Smooth muscle cell (in vitro differentiated cells): ENCODE results near the genes DUSP13 and VDAC2.

DNA sequence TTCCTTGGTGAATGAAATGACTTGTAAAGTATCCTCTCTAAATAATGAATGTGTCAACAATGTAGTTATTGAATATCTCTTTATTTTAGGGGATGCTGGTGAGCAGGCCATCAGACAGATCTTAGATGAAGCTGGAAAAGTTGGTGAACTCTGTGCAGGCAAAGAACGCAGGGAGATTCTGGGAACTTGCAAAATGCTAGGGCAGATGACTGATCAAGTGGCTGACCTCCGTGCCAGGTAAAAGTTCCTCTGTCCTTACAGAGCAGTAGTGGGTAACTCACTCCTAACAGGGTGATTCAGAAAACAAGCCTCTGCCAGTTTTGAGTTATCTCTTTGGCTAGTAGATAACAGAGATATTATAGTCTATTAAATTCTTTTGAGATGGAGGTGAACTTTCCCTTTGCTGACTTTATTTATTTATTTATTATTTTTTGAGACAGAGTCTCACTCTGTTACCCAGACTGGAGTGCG is 67.3 kb downstream of the AP3M1 start:
- RAMPAGE, long total RNA = no peak

DNA sequence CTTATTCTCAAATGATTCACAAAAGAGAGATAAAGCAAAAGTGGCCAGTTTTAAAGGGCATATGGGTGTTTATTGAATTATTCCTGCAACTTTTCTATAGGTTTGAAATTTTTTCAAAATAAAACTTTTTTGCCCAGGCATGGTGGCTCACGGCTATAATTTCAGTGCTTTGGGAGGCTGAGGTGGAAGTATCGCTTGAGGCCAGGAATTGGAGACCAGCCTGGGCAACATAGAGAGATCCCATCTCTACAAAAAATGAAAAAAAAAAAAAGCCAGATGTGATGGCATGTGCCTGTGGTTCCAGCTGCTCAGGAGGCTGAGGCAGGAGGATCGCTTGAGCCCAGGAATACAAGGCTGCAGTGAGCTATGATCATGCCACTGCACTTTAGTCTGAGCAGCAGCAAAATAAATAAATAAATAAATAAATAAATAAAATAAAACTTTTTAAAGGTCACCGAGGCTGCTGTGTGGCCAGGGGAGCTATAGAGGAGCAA is 46.7 kb downstream of the KAT6B start:
- RAMPAGE, long total RNA = no peak

DNA sequence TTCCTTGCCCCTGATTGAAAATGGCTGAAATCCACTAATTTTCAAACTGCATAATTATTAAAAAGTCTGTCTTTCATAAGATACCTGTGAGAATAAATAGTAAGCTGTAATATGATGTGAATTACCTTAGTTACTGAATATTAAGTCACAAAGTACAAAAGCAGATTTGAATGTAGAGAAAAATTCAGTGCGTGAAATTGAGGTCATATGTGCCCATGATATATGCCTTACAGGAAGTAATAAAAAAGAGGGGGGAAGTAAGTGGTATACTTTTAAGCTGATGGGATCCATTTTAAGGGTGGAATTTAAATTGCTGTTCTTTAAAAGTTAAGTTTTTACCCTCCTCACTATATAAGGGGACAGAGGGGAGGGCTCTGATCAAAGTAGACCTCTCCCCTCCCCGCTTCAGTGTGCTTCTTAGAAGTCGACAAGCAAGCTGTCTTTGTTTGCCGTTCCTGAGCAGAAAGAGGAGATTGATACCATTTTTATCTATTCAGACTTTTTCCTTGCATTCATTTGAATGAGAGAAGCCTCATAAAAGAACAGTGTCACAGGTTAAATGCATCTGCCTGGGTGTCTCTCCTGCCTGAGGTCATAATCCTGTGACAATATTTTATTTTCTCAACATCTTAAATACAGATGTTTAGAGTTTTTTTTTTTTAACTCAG is 105.6 kb downstream of the DUSP29 start:
- RAMPAGE, long total RNA = no peak

DNA sequence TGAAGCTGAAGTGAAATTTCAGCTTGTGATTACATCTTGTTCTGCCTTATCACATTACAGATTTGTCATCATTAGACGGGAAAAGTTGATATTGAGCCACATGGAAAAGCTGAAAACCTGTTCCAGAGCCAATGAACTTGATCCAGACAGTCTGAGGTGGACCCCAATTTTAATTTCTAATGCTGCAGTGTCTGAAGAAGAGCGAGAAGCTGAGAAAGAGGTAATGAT is 52.5 kb downstream of the DUSP29 start:
- RAMPAGE, long total RNA = no peak

- RAMPAGE, long total RNA = no peak
These were observed at the start of gene DUSP13 for GRCh38 chr10:75099409-75100298. TSS of gene DUSP13 (minus strand) at chr10:75099512.

GRCh38 chr10:75112381-75112724 is 897 bp downstream of the SAMD8 start:
- RAMPAGE, long total RNA = no peak

- RAMPAGE, long total RNA = start-site peak on the plus strand at chr10:75210803-75210862, 742 and 147 reads in 2 replicates
These were observed at the start of gene VDAC2 for GRCh38 chr10:75209640-75210914. TSS of gene VDAC2 (plus strand) at chr10:75210796.

GRCh38 chr10:75224442-75224980 is 11.2 kb downstream of the COMTD1 start:
- RAMPAGE, long total RNA = no peak

DNA sequence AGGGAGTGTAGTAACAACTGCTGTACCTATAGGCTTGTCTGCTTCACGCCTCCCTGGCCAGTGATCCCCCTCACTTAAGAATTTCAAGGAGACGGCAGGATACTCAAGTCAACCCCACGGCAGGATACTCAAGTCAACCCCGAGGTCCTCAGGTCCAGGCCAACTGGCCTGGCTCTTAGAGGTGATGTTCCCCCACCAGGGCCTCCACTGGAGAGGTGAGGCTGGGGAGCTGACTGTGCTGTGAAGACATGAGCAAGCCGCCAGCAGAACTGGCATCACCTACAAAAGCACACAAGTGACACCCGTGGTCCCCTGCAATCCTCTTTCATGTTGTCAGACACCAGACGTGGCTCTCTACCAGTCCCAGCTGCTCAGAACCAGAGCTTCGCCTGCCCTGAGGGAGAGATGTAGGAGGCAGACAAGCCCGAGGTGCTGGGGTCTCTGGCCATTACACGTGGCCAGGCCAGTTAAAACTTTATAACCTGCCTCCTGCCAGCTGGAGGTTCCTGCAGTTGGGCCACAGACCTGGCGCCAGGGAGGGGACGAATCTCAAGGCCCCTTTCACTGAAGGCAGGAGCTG is 2.3 kb downstream of the COMTD1 start:
- RAMPAGE, long total RNA = no peak

GRCh38 chr10:75262601-75263107 is 26.9 kb upstream of the COMTD1 start:
- RAMPAGE, long total RNA = no peak

DNA sequence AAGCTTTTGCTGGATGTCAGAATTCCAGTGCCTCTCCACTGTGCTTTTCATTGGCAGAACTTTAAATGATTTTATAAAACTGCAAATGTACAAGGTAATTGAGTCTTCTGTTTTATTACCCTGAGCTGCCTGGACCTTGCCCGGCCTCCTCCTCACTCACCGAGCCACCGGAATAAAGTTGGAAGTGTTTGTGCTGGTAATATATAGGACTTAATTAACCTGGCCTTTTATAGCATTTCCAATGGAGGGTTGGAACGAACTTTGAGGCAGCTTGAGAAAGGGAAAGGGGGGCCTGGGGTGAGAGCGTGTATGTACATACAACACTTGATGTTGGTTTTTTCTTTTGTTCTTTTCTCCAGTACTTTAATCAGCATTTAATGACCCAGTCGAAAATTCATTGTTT is 43.4 kb downstream of the ZNF503 start:
- RAMPAGE, long total RNA = no peak

DNA sequence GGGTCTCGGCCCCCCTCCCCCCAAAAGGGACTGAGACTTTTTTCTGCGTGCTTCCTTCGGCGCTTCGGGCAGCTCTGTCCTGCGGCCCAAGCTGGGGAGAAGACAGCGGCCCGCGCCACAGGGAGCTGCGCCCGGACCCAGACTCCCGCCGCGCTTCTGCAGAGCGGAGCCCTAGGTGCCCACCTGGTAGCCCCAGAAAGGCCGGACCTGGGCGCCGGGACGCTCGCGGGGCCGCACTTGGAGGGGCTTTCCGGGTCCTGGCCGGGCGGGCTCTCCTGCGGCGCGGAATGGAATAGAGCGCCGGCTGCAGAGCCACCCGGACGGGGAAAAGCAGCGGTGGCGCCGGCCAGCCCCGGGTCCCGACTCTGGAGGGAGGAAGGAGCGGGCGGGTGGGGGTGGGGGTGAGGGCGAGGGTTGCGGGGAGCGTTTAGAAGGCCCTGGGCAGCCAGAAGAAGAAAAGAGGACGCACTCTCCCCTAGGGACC is 4.7 kb downstream of the ZNF503 start:
- RAMPAGE, long total RNA = no peak

DNA sequence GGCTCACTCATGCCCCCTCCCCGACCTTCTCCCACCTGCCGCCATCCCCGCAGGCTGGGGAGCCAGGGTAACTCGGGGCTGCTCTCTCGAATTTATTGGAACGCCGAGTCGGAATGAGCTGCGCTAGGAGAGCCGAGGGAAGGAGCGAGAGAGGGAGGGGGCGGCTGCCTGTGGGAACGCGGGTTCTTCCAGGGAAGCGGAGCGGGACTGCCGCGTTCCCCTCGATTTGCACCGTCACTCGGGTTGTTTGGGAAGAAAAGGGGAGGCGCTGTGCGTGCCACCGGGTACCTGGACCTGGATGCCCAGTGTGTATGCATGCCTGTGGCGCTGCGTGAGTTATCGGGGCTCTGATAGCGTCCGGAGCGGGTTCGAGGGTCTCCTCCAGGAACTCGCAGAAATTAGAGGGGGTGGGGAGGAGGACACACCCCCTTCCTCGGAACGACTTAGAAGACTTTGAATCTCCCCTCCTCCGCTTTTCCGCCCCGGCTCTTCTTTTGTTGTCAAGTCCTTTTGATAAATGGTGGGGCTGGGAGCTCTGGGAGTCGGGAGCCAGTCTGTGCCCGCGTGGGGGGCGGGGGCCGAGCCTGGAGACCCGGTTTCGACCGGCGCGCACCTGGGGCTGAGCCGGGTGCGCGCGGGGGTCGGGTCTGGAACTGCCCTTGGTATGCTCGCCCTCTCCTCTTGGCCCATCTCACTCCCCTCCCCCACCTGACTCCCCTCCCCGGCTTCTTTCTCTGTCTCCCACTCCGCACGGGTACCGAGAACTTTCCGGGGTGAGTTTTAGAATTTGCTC is 1.9 kb upstream of the ZNF503 start:
- RAMPAGE, long total RNA = no peak

- RAMPAGE, long total RNA = no peak
These were observed 18.6 kb downstream of the LRMDA start for GRCh38 chr10:75450142-75450367.

DNA sequence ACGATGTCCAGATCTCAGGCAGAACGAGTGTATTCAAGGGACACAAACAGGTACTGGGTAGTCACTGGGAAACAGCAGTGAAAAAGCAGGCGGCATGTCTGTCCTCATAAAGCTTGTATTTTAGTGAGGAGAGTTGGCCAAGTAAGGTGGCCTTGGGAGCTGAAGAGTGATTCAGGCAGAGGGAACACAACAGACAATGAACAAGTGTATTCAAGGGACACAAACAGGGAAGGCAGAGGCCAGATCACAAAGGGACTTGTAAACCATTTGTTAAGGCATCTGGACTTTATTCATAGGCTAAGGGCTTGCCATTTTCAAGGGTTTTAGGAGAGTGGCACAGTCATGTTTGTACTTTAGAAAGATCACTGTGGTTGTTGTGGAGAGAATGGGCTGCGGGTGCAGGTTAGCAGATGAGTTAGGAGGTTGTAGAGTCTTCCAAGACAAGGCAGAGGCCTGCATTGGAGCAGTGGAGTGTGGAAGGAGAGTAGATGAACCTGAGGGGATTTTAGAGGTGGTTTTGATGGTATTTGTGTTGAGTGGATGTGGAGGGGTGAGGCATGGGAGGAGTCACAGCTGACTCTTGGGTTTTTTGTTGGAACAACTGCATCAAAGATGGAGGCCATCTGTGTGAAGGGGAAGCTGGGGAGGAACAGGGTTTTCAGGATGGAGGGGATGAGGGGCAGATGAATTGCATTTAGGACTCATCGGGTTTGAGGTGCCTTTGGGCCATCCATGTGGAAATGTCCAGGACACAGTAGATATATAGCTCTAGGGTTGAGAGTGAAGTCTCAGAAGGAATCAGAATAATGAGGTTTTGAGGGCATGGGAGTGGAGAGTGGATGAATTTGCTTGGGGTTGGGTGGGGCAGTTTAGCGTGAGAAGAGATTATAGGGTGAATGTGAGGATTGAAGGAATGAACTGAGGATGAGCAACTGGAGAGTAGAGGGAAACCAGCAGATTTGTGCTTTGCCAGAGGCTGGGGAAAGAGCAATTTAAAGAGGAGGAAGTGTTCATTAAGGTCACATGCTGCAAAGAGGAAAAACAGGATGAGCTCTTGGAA is 49.3 kb downstream of the LRMDA start:
- RAMPAGE, long total RNA = no peak

- RAMPAGE, long total RNA = no peak
These were observed 192.0 kb downstream of the LRMDA start for GRCh38 chr10:75623272-75623908.

- RAMPAGE, long total RNA = no peak
These were observed 357.0 kb downstream of the LRMDA start for GRCh38 chr10:75788360-75788819.

- RAMPAGE, long total RNA = no peak
These were observed 430.4 kb downstream of the LRMDA start for GRCh38 chr10:75861700-75862298.

GRCh38 chr10:75929518-75930130 is 498.2 kb downstream of the LRMDA start:
- RAMPAGE, long total RNA = no peak

- RAMPAGE, long total RNA = no peak
These were observed 571.1 kb downstream of the LRMDA start for GRCh38 chr10:76002615-76002887.